Measurements from ENCODE around the genes EFCAB12, MBD4, TMCC1 and CDV3.

- RRBS: no CpG with 5 or more reads among the region's 4 CpGs
Observed at GRCh38 chr3:129310099-129310535, 6.0 kb downstream of the H1-10 start.

DNA sequence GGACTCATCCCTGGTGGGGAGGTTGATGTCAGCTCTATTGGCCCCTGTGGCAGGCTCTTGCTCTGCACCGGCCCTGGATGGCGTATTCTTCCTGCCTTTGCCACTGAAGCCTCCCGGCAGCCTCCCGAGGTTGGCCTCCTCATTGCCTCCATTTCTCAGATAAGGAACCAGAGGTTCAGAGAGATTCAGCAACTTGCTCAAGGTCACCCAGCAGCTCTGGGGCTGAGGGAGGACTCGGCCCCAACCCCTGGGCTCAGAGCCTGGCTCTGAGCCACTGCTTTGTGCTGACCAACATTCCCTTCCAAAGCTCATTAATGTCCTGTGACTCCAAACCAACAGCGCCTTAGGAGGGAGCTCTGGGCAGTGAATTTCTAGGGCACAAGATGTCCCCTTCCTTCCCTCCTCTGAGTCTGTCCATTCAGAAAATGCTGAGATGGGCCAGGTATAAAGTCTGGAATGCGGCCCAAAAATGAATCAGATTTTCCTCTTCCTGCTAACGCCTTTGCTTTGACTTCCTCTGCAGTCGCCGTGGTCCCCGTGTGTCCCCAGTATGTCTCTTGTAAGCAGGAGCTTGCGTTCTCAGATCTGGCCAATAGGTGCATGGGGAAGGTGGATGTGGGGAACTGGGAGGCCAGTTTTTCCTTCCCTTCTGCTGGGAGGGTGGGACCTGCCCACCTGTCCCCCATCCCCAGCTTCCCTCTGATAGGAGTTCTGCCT, 36.9 kb upstream of the H1-10 start:
- RRBS: no CpG with 5 or more reads among the region's 12 CpGs

DNA sequence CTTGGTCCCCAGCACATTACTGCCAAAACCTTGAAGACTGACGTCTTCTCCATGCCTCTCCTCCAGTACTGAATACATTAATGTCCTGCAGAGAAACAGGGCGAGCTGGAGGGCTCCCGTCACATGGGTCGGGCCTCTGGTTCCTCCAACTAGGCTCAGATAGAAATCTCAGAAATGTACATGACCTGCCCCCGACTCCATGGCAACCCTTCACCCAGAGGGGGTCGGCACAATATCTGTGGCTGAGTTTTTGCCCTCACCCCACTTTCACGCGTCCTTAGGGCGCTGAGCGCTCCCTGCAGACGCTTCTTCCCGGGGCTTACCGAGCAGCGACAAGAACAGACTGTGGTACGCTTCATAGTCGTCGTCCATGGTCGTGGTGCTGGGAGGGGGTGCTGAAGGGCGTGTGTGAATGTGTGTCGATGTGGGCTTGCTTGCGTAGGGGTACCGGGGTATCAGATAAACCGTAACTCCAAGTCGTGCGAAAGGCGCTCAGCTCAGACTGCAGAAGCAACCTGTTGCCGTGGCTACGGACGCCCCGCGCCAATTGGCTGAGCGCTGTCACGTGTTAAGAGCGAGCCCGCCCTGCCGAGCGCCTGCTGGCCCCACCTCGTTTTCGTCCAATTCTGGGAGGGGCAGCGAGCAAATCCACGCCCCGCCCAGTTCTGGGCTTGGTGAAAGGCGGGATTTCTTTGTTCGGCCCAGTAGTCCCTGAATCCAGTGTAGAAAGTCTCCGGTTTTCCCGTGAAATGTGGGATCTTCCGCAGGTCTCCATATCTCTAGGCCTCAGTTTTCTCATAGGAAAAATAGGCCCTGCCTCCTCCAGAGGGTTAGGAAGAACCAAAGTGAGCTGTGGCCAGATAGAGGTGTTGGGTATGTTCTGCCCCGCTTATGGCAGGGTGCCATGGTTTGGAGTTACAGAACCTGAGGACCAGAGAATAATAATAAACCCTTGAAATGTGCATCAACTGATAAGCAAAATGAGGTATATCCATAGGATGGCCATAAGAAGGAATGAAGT, at the start of gene EFCAB12:
Gene EFCAB12 (minus strand): TSS at position 520 of the 1,021 bp plus-strand sequence.
- RRBS: no CpG with 5 or more reads among the region's 48 CpGs

DNA sequence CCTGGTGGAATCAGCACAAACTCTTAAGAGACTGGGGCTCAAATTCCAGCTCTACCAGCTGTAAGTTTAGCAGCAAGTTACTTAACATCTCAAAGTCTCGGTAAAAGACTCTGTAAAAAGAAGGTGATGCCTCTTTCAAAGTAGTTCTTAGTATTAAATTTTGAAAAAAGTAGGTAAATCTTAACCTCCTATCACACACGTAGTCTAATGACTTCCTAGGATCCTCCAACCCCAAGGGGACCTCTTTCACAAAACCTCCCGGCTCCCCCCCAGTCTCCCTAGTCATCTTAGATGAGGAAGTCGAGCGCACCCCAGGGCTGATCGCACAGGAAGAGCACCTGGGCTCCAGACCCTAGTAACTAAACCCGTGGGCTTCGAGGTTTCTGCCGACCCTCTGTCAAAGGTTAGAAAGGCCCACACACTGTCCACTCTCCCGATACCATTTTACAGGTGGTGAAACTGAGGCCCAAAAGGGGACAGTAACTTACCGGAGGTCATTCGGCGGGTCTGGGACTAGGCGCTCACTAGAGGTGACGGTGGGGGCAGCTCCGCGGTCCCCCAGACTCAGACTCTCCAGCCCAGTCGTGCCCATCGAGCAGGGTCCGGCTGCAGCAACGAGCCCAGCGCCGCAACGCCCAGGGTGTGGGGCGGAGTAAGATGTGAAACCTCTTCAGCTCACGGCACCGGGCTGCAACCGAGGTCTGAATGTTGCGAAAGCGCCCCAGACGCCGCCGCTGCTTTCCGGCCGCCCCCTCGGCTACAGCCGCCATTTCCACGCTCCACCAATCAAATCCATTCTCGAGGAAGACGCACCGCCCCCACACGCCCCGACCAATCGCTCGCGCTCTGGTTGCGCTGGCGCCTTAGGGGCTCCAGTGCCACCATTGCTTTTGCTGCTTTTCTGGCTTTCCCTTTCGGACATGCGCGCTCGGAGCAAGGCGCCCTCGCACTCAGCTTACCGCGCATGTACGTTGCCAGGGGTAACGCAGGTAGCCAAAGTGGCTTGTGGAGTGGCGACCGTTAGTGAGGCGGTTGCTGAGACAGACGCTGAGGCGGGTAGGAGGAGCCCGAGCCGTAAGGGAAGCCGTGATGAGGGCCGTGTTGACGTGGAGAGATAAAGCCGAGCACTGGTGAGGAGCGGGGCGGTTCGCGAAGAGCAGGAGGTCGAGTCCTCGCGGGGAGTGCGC, at the start of gene MBD4:
Gene MBD4 (minus strand): TSS at position 707 of the 1,187 bp plus-strand sequence.
- RRBS: 1% methylated on average over 20 of the region's 77 CpGs

- RRBS: no CpG with 5 or more reads among the region's 3 CpGs
Observed at GRCh38 chr3:129449759-129450199, 9.8 kb downstream of the IFT122 start.

DNA sequence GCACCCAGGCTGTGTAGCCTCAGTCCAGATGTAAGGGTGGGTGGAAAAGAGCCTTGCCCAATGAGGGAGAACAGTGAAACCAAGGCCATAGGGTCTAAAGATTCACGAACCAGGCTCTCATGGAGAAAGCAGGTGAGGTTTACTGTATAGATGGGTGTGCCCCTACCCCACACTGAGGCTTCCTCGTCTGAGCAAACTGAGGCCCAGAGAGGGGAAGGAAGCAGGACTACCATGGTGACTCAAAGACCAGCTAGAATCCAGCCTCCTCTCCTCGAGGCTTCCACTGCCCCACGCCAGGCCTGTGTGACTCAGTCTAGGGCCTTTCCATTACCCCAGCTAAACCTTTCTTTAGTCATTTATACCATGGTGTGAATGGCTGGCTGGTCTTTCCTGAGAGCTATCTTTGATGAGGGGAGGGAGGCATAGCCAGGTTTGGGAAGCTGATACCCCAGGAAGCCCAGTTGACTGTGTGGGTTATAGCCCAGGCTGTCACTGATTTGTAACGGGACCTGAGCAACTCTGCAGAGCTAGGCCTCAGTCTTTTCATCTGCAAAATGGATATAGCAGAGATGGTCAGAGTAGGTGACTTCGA, 3.1 kb upstream of the RHO start:
- RRBS: no CpG with 5 or more reads among the region's 6 CpGs

DNA sequence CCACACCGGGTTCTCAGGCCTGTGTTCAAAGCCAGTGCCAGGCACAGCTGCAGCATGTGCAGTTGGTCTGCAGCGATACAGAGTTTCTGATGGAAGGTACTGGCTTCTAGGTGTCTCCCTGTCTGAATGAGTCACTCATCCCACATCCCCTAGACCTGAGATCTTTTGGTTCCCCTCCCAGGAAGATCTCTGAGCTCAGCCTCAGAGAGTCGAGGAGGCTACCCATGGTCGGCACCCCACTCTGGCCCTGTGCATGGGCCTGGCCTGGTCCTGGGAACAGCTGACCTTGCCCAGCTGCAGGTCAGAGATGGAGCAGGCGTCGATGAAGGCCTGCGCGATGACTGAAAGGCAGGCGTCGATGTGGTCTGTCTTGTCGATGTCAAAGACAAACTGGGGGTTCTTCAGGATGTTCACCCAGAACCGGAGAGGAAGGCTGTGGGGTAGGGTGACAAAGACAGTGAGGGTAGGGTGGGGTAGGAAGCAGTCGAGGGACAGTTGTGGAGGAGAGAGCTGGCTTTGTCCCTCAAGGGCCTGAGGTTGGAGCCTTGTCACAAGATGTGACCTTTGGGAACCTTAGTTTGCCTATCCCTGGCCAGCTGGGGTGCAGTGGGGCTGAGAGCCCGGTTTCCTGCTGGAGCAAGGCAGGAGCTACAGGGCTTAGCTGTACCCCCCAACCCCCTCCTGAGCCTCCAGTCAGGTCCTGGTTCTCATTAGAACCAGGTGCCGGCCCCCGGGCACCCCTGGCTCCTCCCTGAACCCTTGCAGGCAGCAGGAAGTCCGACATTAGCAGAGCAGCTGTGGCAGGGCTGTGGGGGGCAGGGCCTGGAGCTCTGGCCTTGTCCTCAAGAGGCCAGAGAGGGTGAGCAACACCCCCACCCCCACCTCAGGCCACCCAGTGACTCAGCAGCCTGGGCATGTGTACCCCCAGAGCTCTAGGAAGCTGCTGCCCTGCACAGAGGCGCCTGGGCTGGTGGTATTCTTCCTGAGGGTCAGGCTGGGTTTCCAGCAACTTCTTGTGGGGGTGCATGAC, 15.5 kb downstream of the H1-8 start:
- RRBS: 42% methylated on average over 2 of the region's 18 CpGs

GRCh38 chr3:129591868-129592431, 14.5 kb downstream of the PLXND1 start:
- RRBS: no CpG with 5 or more reads among the region's 9 CpGs

GRCh38 chr3:129608560-129609151, 2.2 kb upstream of the PLXND1 start:
- RRBS: no CpG with 5 or more reads among the region's 6 CpGs

DNA sequence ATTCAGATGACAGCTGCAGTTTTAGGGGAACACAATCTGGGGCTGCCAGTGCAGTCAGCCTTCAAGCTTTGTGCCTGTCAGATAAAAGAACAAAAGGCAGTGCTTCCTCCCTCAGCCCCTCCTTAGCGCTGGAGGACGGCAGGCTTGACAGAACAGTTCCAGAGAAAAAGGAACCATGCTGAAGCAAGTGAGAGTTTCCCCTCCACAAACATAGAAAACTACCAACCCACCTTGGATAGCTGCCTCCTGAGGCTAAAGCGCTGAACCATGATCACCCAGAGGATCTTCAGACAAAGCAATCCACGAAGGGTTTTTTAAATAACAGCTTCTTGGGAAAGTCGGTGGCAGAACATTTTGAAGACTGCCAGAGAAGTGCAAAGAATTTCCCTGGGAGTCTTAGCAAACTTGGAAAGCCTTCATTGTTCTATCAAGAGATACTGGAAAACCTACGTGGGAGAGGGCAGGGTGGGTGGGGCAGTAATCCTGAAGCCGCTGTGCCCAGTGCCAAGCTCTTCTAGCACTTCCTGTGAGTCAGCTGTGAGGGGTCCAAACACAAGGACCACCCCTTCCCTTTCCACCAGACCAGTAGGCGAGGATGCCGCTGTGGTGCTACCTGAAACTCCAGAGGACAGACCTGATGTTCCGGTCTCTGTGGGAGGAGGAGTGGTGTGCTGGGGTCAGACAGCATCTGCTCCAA, 99.3 kb downstream of the TMCC1 start:
- RRBS: no CpG with 5 or more reads among the region's 10 CpGs

DNA sequence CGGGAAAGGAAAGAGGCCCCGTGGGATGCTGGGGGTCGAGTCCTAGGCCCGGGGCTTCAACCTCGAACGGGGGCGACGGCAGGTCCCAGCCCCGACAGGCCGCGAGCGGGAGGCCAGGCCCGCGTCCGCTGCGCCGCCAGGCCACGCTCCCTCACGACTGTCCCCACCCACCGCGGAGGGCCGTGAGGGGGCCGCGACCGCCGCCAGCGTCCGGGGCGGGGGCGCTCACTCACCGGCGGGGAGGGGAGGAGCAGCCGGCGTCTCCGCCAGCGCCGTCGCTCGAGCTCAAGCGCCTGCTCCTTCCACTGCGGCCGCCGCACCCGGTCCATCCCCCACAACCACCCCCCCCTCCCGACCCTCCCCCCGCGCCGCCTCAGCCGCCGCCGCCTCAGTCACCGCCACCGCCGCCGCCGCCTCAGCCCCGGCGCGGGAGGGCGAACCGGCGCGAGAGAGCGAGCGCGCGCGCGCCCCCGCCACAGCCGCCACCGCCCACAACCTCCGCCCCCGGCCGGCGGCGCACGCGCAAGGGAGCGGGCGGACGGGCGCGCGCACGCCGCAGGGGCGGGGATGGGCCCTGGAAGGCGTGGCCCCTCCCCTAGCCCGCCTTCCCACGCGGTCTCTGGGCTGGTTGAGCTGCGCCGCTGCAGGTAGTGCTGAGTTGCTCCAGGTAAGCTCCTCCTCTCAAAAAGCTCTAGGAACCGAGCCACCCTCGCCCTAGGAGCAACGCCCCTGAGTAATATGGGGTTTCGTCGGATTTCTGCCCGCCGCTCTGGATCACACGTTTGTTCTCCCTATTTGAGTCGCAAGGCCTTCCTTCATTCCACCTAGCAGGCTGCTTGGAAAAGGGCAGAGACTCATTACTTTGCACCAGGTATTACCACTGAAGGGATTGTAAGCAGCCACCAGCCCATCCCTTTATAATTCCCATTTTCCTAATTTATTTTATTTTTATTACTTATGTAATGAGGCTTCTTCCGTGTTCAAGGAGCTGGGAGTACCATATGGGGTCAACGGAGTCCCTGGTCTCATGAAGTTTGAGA, at the start of gene TMCC1:
Gene TMCC1 (minus strand): TSS at position 451 of the 1,040 bp plus-strand sequence.
- RRBS: 2% methylated on average over 31 of the region's 105 CpGs

GRCh38 chr3:130122770-130123263, 41.2 kb downstream of the ALG1L2 start:
- RRBS: no CpG with 5 or more reads among the region's 9 CpGs

DNA sequence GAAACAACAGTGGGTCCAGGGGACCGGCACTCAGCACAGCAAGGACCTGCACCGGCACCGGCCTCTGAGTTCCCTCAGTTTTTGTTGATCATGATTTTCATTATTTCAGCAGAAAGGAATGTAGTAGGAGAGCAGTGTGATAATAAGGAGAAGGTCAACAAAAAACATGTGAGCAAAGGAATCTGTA, 41.7 kb downstream of the ALG1L2 start:
- RRBS: no CpG with 5 or more reads among the region's 3 CpGs

DNA sequence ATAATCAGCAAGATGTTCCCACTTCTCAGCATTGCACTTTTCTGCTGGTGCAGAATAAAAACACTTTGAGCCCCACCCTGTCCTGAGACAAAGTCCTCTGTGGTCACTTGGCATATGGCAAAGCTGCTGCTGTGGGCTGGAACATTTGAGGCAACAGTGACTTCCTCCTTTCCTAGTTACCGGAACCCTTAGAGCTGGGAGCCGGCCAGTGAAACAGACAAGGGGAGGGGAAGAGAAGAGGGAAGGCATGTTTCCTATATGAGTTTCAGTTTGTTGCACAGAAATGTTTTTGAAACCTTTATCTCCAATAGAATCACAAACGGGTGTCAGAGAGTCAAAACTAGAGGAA, 5.1 kb downstream of the NUDT16 start:
- RRBS: no CpG with 5 or more reads among the region's 3 CpGs

DNA sequence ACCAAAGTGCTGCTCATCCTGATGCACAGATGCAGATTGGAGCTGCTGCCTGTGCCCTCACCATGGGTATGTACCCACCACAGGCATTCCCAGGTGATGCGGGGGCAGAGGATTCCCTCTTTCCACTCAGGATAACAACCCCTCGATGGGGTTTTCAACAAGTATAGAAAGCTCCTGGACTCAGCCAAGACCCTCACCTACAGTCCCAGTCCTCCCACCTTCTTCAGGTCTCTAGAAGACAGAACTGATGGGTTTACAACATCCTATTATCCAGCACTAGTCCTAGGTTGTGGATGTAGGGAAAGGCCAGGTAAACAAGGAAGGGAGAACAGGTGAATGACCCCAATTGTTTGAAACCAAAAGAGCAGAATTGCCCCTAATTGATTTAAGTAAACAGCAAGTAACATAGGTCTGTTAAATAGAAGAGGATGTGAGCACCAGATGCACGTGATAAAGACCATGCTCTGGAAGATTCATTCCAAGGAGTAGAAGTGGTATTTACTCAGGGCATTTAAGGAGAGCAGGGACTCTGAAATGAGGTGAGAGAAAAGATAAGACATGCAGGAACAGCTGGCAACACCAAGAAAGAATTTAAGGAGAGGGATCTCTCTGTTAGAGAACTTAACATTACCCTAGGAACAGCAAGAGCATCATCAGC, 6.1 kb downstream of the NUDT16 start:
- RRBS: no CpG with 5 or more reads among the region's 3 CpGs

- RRBS: 17% methylated on average over 14 of the region's 42 CpGs
Observed at GRCh38 chr3:131526758-131527511, 24.2 kb upstream of the MRPL3 start.

DNA sequence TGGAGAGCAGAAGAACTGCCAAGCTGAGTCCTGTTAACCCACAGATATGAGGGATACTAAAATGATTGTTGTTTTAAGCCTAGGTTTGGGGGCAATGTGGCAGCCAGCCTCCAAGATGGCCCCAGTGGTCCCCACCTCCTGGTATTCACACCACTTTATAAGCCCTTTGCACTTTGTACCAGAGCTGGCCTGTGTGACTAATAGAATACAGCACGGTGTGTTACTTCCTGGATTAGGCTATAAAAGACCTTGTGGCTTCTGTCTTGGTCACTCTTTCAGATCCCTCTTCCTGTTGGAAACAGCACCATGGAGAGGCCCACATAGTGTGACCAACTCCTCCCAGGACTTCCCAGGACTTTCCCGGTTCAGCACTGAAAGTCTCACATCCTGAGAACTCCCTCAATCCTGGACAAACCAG, 32.4 kb upstream of the CDV3 start:
- RRBS: no CpG with 5 or more reads among the region's 2 CpGs

DNA sequence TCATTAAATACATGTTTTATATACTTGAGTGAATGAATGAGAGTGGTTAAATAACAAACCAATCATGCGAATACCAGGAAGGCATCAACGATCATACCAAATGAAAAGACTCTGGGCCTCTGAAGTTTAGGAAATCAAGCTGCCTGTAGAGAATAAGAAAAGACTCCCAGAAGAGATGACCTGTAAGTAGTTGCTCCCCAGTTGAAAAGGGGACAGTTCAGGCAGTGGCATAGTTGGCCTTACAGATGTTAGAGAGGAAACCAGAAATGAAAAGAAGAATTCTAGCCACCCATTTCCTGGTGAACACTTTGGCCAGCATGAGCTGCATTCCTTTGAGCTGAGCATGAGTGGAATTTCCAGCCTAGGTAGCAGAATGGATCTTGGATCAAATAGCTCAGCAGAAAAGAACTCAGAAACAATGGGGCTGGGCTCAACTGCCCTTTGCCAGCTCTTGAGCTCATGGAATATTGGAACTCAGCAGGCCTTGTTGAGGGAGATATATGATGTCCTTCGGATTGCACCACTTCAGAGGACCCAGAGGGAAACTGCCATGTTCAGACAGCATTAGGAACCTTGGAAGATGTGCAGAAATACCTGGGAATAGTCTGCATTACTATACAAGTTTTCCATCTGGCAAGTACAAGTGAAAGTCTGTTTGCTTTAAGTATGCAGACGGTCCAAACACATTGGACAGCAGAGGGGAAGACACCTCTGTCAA, 3.4 kb upstream of the CDV3 start:
- RRBS: no CpG with 5 or more reads among the region's 4 CpGs

- RRBS: under 1% methylated on average over 27 of the region's 80 CpGs
Observed at GRCh38 chr3:133573423-133574108, at the start of gene CDV3. Gene CDV3, plus strand, starts transcription at chr3:133573686.

DNA sequence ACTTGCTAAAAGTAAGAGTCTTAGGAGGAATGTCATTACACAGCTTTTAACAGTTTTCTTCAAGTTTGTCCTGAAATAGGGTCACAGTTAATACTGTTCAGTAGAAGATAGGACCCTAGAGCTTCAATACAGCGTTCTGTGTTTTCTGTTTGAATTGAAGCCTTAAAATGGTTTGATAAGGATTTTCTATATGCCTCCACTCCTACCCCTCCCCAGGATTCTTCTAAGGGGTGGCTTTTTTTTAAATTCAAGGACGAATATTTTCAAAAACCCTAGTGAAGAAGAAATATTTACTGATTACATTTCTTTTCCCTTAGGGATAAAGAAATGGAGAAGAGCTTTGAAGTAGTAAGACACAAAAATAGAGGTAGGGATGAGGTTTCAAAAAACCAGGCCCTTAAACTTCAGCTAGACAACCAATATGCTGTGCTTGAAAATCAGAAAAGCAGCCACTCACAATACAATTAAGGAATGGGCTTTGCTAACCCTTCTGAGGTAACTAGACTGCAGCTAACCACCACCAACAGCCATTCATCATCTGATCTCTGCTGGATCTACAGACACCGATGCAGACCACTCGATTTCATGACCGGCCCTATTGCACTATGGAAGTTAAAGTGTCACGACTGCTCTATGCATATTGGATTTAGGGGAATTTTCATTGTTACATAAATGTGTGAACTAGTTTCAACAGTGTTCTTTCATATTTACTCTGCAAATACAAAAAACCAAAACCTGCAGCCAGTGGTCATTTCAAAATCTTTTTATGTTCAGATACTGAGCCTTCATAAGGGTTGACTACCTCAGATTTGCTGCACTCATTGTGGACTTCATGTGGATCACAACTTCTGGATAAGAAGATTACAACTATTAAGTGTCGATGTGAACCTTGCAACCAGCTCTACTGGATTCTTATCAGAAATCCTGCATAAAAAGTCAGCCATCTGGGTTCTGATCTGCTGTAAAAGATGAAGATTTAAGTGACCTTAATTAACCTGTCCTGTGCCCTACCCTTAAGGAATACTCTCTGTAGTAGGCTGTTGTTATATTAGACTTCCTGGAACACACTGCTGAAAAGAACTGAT, 14.4 kb downstream of the CDV3 start:
- RRBS: no CpG with 5 or more reads among the region's 7 CpGs

All from AG10803 (cell line).